Left lung (tissue), 1 donor: ENCODE results near the gene AKR7A2.

GRCh38 chr1:19007439-19008097 is 51.1 kb upstream of the IFFO2 start:
- PRO-cap, result no peak

GRCh38 chr1:19033798-19034749 is 77.6 kb upstream of the IFFO2 start:
- PRO-cap, result no peak

- PRO-cap, result no peak
Measured at GRCh38 chr1:19121903-19122333, 88.1 kb downstream of the UBR4 start.

DNA sequence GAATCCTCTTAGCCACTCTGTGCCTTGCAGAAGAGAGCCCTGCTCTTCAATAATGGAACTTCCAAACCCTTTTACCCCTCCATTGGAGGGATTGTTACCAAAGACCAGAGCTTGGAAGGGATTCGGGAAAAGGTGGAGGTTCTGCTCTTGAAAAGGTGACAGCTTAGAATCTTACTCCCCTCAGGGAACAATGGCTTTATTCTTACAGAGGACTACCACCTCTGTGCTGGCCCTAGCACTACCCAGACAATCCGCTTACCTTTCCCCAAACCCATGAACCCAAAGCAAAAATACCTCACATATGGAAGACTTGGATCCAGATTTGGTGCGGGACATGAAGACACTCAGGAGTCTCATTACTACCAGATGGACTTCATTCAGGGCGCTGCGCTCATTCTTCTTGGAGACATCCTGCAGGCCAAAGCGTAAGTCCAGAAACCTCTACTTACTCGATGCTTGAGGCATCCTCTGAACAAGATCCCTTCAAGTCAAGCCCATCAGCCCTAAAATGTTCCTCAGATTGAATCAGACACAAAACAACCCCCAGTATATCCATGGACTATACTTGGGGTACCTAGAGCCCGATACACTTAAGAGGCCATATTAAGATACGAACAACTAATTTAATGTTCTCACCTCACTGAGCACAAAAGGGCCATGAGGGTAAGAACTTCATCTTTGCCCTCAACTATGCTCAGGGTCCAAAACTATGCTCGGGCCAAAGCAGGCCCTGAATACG is 82.6 kb downstream of the UBR4 start:
- PRO-cap, result no peak

- PRO-cap, result no peak
Measured at GRCh38 chr1:19159595-19160396, 50.3 kb downstream of the UBR4 start.

DNA sequence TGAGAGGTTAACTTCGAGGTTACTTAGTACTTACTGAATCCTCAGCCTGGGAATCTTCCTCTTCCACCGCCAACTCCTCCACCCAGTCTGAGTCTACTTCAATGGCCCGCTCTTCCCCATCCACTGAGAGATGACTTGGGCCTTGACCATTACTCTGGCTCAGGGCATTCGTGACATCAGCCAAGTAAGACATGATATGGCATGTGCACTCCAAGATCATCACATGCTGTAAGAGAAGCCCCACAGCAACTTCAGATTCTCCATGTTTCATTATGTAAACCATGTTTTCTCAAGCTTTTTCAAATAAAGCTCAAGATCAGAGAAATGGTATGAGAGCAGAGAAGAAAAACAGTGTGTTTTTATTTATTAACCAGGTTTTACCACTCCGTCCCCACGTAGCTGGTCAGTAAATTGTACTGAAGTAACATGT is 47.7 kb downstream of the UBR4 start:
- PRO-cap, result no peak

- PRO-cap, result no peak
Measured at GRCh38 chr1:19199510-19199850, 10.6 kb downstream of the UBR4 start.

- PRO-cap, result no peak
Measured at GRCh38 chr1:19204544-19204894, 5.5 kb downstream of the UBR4 start.

DNA sequence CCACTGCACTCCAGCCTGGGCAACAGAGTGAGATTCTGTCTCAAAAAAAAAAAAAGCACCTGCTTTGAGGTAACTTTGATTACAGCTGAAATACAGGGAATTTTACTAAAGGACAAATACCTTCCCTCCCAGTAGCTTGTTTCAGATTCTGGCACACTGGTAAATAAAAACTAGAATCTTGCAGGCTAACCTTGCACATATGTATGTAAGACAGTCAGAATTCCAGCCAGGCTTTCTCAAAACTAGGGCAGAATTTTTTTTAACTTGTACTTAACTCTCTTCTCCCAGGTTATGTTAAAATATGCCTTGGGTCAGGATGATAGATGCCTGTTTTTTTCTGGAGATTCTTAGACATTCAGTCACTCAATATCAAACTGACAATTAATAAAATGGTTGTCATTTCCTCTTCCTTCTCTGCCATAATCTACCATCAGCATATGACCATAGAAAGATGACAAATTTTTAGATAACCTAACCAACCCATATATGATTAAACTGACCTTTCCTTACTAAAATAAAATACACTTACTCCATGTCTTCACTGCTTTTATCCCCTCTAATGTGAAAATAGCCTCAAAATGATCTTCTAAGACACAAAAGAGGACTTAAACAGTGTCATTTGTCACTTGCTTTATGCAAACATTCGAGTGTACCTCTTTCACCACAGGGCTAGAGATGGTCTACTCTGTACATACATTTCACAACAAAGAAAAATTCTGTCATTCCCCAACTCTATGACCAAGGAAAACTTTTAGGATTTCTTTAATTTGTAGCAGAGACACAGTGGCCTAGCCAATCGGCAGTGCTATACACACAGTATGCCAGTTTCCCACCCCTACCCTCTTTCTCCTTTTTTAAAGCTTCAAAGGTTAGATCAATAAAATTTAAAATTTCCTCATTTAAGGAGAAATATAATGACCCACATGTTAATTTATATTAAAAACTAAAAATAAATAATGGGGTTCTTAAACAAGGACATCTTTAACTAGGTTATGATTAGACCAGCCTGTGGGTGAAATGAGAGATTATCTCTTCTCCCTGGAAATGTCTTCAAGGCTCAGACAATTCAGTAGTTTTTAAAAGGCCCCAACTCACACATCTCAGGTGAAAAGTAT is 7.8 kb upstream of the UBR4 start:
- PRO-cap, result no peak

- PRO-cap, result no peak
Measured at GRCh38 chr1:19269784-19269998, 18.1 kb downstream of the MRTO4 start.

- PRO-cap, result no peak
Measured at GRCh38 chr1:19273973-19274560, 14.5 kb downstream of the AKR7A3 start.

GRCh38 chr1:19287809-19288269 is 731 bp downstream of the AKR7A3 start:
- PRO-cap, result no peak

DNA sequence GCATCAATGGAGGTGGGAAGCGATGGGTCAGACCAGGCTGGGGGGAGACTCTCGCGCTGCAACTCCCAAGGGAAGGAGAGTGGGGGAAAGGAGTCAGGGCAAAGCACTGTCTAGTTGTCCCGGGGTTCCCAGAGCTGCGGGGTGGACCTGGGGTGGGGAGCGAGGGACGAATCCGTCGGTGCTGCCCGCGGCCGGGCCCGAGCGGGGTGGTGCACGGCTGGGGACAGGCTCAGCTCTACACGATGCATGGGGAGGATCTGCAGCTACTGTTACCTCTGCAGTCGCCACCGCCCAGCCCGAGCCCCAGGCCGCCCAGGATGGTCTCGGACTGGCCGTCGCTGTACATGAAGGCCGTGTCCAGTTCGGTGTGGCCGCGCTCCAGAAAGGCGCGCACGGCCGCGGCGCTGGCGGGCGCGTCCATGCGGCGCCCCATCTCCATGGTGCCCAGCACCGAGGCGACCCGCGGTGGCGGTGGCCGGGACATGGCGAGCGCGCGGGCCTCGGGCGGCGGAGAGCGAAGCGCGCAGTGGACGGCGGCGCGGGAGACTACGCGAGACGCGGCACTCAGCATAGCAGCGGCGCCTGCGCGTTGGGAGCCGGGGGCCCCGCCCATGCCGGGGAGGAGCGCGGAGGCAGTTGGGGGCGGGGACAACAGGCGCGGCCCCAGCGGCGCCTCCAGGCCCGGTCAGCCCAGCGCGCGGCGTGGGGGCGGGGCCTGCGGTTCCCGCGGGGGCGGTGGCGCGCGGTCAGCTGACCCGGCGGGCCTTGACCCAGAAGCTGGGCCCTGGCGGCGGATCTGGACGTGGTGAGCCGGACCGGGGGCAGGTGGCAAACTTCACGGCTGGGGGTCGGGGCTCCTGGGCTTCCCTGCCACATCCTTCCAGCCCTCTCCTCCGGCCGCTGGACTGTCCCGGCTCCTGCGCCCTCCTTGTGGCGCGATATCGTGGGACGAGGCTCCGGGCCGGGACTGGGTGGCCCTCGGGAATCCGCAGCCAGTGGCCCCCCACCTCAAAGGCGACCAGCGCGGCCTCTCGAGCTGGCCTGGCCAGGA is at the start of gene AKR7A2:
Gene AKR7A2 (minus strand): TSS at position 591 of the 1,051 bp plus-strand sequence.
- PRO-cap, result bidirectional peak, plus-strand start at position 773 of the sequence, minus-strand start at position 548 of the sequence

DNA sequence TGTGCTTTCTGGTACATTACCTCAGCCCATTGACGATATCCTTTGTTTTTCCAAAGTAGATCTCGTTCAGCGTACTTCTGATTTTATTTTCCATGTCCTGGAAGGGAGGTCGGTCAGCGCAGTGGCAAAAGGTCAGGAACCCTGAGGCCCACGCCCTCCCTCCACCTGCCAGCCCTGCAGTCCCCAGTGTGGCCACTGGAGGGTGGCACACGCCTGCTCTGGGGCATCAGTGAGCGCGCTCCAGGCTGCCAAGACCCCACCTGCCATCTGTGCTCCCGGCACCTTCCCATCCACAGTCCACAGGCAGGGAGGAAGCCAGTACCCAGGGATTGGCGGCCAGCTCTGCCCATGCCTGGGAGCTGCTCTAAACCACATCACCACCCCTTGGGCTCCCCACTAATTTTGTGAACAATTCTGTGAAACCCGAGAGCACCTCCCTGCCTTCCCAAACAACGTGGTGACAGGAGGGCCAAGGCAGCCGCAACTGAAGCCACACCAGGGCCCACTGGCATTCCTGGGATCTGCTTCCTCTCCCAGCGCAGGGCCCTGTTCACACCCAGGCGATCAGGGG is 32.3 kb downstream of the SLC66A1 start:
- PRO-cap, result no peak

- PRO-cap, result unidirectional peak, minus-strand start at chr1:19414866
Measured at GRCh38 chr1:19414311-19415165, 70.8 kb downstream of the CAPZB start.

DNA sequence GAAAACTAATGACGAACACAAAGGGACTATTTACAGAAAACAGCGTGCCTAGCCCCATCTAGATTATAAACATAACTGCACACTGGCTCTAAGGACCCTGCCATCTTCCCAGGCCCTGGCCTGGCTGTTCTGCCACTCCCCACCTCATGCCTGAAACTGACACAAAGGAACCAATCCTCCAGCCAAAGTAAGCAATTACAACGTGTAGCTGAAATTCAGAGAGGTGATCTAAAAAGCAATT is 41.0 kb downstream of the CAPZB start:
- PRO-cap, result no peak

DNA sequence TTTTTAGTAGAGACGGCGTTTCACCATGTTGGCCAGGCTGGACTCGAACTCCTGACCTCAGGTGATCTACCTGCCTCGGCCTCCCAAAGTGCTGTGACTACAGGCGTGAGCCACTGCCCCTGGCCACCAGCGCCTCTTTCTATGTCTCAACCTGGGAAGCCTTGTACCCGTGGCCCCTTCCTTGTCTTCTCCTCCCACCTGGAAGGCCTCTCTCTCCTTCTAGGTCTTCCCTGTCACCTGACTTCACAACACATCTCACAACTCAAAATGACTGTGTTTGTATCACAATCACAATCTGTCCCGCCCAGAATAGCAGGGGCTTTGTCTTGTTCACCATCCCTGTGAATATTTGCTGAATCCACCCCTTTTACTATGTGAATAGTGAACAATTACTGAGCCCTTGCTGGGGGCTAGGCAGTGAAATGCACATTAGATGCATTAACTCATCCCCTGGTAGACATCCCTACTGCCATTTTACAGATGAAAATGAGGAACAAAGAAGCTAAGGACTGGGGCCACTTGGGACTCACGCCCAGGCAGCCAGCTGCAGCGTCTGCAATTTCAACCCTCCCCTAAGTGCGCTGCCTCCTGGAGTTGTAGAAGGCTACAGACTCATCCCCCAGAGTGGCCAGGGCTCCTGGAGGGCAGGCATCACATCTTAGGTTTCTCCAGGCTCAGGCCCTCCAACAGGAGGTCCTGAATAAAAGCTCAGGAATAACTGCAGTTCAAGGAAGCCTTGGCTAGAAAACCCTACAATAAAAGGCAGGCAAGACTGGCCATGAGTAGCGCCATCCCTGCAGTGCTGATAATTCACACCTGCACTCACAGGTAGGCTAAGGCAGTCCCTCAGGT is 31.7 kb downstream of the CAPZB start:
- PRO-cap, result unidirectional peak, plus-strand start at position 599 of the sequence; unidirectional peak, plus-strand start at position 622 of the sequence

GRCh38 chr1:19459494-19460074 is 25.8 kb downstream of the CAPZB start:
- PRO-cap, result no peak

DNA sequence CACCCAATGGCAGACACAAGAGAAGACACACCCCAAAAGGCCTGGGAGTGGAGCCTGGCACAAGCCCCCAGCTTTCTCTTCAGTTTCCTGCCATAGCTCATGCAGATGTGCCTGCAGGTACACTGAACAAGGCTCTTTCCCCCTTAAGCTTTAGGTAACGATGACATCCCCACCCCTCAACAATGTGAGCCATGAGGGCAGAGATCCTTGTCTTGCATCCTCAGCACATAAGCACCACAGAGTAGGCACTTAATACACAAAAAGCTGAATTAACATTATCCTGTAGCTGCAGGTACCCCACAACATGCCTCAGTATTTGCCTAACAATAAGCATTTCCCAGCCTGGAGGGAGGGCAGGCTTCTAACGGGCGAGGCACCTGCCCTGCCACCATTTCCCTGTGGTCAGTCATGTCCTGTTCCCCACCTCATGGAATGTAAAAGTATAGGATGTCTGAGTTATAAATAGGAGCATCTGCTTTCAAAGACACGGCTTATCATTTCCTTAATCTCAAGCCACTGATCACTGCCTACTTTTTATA is 3.6 kb downstream of the CAPZB start:
- PRO-cap, result no peak

- PRO-cap, result no peak
Measured at GRCh38 chr1:19533609-19534032, 48.3 kb upstream of the CAPZB start.